BE2C (cell line): Measurements from ENCODE around the genes TESC, RFC5, VSIG10, TMEM233 and CIT.

DNA sequence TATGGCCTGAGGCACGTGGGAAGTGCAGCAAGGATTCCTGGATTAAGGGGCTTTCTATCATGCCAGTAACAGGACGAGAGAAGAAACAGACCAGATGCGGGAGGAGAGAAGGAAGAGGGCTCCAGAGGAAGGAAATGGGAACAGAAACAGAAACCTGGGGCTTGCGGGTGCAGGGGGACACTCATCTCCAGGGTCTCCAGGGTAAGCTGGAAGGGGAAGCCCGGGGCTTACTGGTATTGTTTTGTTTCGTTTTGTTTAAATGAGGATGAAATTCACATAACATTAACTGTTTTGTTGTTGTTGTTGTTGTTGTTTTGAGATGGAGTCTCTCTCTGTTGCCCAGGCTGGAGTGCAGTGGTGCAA is 133.5 kb upstream of the MED13L start:
- RRBS: no CpG with 5 or more reads among the region's 6 CpGs

GRCh38 chr12:116598937-116599950 is 40.1 kb downstream of the MAP1LC3B2 start:
- RRBS: 2% methylated on average over 5 of the region's 36 CpGs

- RRBS: no CpG with 5 or more reads among the region's 7 CpGs
Measured at GRCh38 chr12:116604080-116604476, 44.9 kb downstream of the MAP1LC3B2 start.

DNA sequence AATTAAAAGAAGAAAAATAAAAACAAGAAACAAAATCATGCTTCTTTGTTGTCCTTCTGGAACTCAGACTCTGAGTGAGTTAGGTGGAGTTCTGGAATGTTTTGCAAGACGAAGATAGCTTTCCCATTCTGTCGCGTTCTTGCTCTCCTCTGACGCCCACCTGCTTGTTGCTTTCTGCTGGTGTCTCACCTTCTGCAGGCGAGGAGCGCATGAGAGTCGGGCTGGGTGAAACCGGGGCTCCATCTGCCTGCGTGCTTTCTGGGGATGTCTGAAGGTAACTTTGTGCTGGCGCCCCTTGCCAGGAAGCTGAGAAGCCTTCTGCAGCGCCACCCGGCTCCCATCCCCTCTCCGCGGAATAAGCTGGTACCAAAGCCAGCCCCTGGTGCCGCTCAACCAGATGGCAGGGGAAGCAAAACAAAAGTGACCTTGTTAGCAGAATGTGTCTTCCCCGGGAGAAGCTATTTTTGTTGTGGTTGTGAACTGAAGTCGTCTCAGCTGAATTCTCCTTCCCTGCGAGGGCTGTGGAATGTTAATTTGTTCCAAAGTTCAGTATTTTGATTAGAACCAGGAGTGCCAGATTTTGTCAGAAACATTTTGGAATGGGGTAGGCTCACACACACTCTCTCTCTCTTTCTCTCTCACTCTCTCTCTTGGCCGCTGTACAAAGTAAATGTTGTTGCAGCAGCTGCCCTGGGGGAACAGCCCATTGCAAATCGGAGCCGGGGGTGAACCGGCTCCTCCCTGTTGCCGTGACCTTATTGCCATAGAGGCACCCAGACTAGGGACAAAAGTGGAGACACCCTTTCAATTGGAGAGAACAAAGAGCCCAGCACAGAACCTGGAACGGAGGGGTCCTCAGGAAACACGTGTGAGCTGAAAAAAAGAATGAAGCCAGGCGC is 79.4 kb downstream of the SPRING1 start:
- RRBS: 63% methylated on average over 5 of the region's 26 CpGs

DNA sequence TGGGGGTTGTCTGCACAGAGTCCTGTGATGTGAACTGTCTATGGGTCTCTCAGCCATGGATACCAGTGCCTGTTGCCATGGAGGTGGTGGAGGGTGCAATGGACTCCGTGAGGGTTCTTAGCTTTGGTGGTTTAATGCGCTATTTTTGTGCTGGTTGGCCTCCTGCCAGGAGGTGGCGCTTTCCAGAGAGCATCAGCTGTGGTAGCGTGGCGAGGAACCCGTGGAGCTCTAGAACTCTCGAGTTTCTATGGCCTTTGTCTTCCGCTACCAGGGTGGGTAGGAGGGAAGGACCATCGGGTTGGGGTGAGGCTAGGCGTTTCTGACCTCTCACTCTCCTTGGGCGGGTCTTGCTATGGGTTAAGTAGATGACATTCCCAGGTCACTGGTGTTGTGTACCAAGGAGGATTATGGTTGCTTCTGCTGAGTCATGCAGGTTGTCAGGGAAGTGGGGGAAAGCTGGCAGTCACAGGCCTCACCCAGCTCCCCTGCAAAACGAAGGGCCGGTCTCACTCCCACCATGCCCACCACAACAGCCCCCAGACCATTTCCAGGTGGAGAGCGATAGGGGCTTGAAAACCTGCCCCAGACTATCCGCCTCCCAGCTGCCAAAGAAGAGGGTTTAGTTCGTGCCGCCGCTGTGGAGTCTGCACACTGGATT is 21.7 kb downstream of the RNFT2 start:
- RRBS: no CpG with 5 or more reads among the region's 18 CpGs

DNA sequence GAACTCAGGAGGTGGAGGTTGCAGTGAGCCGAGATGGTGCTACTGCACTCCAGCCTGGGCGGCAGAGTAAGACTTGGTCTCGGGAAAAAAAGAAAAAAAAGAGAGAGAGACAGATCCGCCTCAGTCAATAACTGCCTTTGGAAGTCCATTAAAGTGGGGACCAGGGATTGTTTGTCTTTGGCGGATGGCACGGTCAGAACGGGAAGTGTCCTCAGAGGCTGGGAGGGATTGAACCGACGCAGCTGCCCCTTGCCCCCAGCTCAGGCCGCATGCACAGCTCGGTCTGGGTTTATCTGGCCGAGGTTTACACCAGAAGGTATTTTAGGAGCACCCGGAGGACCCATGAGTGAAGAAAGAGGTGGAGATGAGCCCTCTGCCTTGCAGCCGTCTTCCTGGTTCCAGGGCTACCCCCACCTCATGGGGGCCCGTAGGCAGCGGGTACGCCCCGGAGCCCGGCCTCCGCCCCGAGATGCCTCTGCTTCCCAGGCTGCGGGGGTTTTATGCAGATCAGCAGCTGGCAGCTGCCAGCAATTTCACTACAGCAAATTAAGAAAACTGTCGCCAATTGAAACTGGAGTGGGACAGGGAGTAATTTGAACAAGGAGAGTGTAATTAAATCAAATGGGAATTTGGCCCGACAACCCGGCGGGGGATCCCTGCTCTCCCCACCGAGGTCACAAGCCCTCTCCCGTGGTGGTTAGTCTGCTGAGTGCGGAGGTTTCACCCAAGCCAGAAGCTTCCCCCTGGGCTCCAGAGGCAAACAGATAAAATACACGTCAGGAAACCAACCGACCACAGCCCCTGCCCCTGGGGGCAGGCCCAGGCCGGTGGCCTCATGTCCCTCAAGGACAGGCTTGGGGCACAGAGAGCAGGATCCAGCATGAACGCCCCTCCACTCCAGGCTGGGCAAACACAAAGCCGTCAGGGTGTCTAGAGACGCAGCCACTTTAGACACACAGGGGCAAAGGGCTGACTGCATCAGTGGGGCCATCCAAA is 54.1 kb downstream of the TESC start:
- RRBS: 23% methylated on average over 5 of the region's 35 CpGs

GRCh38 chr12:117098514-117099875 is at the start of gene TESC:
Gene TESC (minus strand): TSS chr12:117099416.
- RRBS: 13% methylated on average over 77 of the region's 139 CpGs

DNA sequence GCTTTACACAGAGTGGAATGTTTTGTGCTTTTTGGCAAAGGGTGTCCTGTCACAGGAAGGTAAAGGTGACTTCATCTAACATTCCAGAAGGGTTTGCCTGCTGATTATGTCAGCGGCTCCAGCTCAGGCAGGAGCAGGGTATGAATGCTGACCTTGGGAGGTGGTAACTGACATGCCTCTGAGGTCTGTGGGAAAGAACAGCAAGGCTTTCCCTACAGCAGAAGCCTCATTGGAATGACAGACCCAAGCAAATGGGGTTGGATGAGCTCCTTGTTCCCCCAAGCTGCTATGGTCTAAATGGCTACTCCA is 31.0 kb upstream of the TESC start:
- RRBS: no CpG with 5 or more reads among the region's 1 CpG

DNA sequence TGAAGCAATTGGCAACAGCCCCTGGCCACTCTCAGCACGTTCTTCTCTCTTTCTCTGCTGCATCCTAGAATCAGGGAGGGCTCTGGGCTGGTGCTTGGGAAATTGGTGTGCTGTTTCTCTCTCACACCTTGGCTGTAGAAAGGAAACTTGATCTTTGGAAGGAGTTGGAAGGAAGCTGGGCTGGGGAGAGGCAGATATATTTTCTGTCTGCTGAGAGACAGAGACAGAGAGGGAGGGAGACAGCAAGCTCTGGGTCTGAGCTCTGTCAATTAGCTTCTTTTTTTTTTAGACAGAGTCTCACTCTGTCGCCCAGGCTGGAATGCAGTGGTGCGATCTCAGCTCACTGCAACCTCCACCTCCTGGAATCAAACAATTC is 27.3 kb downstream of the NOS1 start:
- RRBS: no CpG with 5 or more reads among the region's 3 CpGs

- RRBS: no CpG with 5 or more reads among the region's 6 CpGs
Measured at GRCh38 chr12:117641497-117642008, 280.1 kb upstream of the NOS1 start.

DNA sequence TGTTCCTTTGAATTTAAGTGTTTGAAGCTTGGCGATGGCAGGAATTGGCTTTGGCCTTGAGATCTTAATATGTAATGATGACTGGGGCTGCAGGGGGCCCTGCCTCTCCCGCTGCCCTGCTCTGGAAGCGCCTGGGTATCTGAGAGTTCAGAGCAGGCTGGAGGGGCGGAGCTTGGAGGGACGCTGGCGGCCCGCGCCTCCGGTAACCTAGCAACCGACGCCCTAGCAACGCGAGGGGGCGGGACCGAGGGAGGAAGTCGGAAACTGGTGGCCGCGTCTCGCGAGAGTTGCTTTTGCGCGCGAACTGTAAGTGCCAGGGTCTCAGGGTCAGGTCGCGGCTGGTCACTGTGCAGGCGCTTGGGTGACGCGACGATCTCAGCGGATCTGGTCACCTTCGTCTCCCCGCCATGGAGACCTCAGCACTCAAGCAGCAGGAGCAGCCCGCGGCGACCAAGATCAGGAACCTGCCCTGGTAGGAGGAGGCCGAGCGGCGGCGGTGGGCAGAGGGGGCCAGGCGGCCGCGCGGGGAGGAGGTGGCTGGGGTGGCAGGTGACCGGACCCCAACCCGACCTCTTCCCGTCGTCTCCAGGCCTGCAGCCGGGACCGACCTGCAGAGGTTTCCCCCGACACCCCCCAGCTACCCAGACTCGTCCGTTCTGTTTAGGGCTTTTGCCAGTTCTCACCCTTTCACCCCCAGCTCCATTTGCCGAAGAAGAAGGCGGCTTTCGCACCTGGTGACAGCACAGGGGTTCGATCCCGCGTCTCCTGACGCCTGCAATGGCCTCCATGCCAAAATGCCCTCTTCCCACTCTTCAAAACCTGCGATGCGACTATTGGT is at the start of gene RFC5:
TSS of gene RFC5 (plus strand) at position 283 of the 838 bp plus-strand sequence.
- RRBS: 2% methylated on average over 5 of the region's 61 CpGs

GRCh38 chr12:118103480-118104519 is at the start of gene VSIG10:
Gene VSIG10 (minus strand): TSS chr12:118104011.
- RRBS: under 1% methylated on average over 65 of the region's 89 CpGs

DNA sequence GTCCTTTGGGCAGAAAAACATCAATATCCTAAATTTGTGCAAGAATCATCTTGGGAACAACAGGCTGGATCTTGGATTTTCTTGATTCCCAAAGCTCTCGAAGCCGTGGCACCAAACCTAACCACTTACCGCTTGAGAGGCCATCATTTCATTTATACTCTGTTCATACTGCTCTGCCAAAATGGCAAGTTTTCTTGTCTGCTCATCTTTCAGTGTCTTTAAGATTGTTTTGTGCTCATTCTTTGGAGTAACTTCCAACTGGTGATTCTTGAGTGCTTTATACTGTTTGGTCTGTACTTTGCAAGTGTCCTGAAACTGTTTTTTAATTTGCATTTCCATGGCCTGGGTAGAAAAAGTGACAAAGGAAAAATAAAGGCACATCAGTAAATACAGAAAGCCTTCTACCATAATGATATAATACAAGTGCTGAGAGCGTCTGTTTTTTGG is 24.1 kb downstream of the PEBP1 start:
- RRBS: no CpG with 5 or more reads among the region's 4 CpGs

- RRBS: no CpG with 5 or more reads among the region's 3 CpGs
Measured at GRCh38 chr12:119116142-119116509, 62.6 kb upstream of the HSPB8 start.

GRCh38 chr12:119157399-119157769 is 21.3 kb upstream of the HSPB8 start:
- RRBS: no CpG with 5 or more reads among the region's 5 CpGs

GRCh38 chr12:119593302-119594060 is at the start of gene TMEM233:
Gene TMEM233 (plus strand): TSS chr12:119593774.
- RRBS: 8% methylated on average over 12 of the region's 36 CpGs

GRCh38 chr12:119594740-119595400 is 1.3 kb downstream of the TMEM233 start:
- RRBS: 27% methylated on average over 9 of the region's 47 CpGs

DNA sequence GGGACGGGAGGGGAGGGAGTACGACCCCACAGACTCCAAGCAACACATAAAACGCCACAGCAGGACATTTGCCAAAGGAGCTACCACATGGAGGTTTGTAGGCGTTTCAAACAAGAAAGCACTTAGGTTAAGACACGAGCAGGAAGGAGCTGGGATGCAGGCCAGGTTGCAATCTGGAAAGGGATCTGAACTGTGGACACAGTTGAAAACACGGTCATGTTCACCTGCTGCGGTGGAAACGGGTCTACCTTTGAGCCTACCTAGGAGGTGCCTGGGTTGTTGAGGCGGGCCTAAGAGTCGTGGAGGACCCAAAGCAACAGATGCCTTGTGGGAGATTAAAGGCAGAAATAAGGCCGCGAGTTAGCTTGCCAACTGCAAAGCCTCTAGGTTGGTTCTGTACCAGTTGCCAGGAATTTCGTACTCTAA is 18.5 kb downstream of the PRKAB1 start:
- RRBS: no CpG with 5 or more reads among the region's 13 CpGs

- RRBS: 100% methylated on average over 1 of the region's 5 CpGs
Measured at GRCh38 chr12:119725501-119725940, 57.6 kb downstream of the PRKAB1 start.

GRCh38 chr12:119877175-119878004 is at the start of gene CIT:
Gene CIT (minus strand): TSS chr12:119877320.
- RRBS: 2% methylated on average over 2 of the region's 39 CpGs